ENCODE measurements around a stretch of chr10.

DNA sequence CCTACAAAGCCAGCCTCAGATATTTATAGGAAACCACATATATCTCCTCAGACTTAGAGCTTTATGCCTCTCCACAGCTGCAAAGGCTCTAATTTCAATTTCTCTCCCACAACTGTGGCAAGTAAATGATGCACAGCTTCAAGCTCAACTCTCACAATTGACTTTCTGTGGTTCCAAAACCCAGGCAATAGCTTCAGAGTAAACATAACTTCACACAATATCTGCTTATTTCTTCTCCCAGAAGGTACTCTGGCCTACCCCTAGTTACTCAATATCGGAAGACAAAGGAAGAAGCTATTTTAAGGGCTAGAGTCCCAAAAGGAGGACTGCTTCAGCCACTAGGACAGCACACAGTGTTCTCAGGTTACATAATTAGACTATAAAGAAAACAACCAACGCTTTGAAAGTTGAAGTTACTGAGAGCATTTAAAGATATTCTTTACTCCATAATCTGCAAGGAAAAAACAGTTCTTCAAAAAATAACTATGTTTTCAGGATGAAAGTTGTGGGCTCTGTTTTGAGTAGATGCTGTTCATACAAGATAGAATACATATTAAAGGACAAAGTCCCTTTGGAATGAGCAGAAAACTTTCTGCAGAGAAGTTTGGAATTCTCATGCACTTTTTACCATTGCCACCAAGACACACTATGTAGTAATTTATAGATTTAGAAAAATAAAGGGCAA is 81.9 kb downstream of the NT5C2 start:
- PRO-cap = no peak
- RRBS = no CpG with 5 or more reads among the region's 2 CpGs

DNA sequence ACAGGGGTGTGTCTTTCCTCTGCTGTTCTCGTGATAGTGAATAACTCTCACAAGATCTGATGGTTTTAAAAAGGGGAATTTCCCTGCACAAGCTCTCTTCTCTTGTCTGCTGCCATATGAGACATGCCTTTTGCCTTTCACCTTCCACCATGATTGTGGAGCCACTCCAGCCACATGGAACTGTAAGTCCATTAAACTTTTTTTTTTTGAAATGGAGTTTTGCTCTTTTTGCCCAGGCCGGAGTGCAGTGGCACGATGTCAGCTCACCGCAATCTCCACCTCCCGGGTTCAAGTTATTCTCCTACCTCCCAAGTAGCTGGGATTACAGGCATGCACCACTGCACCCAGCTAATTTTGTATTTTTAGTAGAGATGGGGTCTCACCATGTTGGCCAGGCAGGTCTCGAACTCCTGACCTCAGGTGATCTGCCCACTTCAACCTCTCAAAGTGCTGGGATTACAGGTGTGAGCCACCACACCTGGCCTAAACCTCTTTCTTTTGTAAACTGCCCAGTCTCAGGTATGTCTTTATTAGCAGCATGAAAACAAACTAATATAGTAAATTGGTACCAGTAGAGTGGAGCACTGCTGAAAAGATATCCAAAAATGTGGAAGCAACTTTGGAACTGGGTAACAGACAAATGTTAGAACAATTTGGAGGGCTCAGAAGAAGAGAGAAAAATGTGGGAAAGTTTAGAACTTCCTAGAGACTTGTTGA is 59.8 kb downstream of the NT5C2 start:
- PRO-cap = no peak
- RRBS = no CpG with 5 or more reads among the region's 6 CpGs

GRCh38 chr10:103192399-103192776 is 684 bp downstream of the NT5C2 start:
- PRO-cap = bidirectional peak, plus-strand start at chr10:103192628, minus-strand start at chr10:103192716
- RRBS = 0% methylated on average over 1 of the region's 24 CpGs

DNA sequence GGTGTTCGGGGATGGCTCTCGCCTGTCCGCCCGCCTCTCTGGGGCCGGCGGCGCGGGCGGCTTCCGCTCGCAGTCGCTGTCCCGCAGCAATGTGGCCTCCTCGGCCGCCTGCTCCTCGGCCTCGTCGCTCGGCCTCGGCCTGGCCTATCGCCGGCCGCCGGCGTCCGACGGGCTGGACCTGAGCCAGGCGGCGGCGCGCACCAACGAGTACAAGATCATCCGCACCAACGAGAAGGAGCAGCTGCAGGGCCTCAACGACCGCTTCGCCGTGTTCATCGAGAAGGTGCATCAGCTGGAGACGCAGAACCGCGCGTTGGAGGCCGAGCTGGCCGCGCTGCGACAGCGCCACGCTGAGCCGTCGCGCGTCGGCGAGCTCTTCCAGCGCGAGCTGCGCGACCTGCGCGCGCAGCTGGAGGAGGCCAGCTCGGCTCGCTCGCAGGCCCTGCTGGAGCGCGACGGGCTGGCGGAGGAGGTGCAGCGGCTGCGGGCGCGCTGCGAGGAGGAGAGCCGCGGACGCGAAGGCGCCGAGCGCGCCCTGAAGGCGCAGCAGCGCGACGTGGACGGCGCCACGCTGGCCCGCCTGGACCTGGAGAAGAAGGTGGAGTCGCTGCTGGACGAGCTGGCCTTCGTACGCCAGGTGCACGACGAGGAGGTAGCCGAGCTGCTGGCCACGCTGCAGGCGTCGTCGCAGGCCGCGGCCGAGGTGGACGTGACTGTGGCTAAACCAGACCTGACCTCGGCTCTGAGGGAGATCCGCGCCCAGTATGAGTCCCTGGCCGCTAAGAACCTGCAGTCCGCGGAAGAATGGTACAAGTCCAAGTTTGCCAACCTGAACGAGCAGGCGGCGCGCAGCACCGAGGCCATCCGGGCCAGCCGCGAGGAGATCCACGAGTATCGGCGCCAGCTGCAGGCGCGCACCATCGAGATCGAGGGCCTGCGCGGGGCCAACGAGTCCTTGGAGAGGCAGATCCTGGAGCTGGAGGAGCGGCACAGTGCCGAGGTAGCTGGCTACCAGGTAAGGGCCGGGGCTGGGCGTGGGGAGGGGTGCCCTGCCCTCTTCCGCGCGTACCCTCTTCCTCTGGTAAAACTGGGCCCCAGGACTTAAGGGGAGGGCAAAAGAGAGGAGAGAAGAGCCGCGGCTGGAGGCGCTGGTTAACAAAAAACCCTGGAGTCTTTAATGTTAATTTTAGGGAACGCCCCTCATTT is 727 bp downstream of the INA start:
- PRO-cap = no peak
- RRBS = 2% methylated on average over 10 of the region's 140 CpGs

GRCh38 chr10:103395590-103396345 is 507 bp downstream of the ATP5MK start:
- PRO-cap = no peak
- RRBS = 4% methylated on average over 7 of the region's 33 CpGs

GRCh38 chr10:103445277-103445784 is 6.8 kb downstream of the CALHM2 start:
- PRO-cap = no peak
- RRBS = no CpG with 5 or more reads among the region's 10 CpGs

GRCh38 chr10:103600002-103600598 is 106.6 kb downstream of the NEURL1 start:
- PRO-cap = no peak
- RRBS = no CpG with 5 or more reads among the region's 12 CpGs

GRCh38 chr10:103660306-103661289 is 167.1 kb downstream of the NEURL1 start:
- PRO-cap = unidirectional peak, plus-strand start at chr10:103660526; bidirectional peak, plus-strand start at chr10:103660954, minus-strand start at chr10:103660863
- RRBS = 11% methylated on average over 8 of the region's 52 CpGs

DNA sequence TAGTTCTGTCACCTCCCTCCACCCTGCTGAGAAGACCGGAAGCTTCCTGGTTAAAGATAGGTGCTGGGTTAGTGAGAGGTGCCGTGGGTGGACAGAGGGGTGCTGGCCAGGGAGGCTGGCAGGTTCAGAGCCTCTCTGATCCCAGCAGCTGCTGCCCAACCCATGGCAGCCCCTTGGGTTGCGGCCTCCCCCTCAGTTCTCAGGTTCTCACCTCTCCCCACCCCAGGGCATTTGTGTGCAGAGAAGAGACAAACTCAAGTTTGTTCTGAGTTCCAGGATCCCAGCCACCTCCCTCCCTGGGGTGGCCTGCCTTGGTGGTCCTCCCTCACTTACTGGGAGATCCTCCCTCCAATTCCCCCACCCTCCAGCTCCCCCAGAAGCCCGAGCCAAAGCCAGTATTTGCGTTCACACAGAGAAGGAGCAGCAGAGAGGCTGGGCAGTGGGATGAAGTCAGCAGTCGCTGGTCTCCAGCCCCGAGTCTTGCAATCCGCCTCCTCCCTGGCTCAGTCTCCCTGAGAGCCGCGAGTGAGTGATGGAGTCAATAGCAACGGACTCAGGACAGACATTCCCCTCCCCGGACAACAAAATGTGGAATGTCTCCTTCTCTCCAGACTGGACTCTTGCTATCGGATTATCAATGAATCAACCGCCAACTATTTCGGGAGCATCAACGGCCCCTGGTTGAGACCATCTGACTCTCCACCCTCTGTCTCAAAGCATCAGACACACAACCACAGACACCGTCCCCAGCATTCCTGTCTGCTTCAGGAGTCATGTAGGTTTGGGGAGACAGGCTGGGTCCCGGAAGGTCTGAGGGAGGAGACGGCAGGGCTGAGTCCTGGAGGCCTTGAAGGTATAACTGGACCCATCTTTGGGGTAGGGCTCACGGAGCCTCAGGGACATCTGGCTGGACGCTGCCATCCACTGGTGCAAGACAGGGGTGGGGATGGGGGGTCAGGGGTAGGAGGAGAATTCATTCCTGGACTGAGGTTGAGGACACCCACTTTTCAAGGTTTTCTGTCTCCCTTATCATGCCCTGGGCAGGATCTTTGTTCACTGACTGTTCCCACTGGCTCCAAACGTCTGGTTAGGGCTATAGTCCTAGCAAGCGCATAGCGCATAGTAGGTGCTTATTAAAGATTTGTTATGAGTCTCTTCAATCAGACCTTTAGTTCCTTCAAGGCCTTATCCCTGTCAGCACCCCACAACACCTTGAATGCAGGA is 178.4 kb downstream of the SH3PXD2A start:
- PRO-cap = unidirectional peak, plus-strand start at position 426 of the sequence
- RRBS = no CpG with 5 or more reads among the region's 24 CpGs

- PRO-cap = no peak
- RRBS = no CpG with 5 or more reads among the region's 3 CpGs
Observed at GRCh38 chr10:103701595-103702584, 153.5 kb downstream of the SH3PXD2A start.

- PRO-cap = no peak
- RRBS = no CpG with 5 or more reads among the region's 4 CpGs
Observed at GRCh38 chr10:103713442-103713948, 141.9 kb downstream of the SH3PXD2A start.

DNA sequence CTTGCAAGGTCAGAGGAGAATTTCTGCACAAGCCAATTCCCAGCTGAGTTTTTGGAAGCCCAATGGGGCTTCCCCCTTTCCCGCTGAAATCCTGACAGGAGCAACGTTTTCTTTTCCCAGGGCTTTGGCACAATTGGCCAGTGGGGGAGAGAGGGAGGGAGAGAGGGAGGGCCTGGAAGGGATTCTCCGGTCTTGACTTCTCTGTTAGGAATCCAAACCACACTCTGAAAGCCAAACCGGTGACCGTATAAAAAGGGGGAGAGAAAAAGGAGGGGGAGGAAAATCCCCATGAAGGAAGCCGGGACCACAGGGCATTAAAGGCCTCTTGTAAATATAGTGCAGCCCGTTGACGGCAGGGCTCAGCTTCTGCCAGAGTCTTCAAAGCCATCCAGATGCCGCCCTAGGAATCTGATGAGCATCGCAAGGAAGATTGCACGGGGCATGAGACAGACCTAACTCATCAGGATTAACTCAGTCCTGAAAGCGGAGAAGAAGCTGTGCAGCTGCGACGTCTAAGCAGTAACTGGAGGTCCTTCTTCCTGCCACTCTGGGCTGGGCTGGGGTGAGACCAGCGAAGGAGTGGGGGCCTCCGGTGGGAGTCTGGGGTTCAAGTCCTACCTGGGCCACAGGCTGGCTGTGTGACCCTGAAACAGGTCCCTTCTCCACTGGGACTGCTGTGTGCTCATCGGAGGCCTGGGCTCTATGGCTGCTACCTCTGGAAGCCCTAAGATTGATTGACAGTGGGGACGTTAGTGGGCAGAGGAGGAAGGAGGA is 115.9 kb downstream of the SH3PXD2A start:
- PRO-cap = no peak
- RRBS = 42% methylated on average over 2 of the region's 18 CpGs

GRCh38 chr10:103763769-103764147 is 91.6 kb downstream of the SH3PXD2A start:
- PRO-cap = no peak
- RRBS = no CpG with 5 or more reads among the region's 5 CpGs

DNA sequence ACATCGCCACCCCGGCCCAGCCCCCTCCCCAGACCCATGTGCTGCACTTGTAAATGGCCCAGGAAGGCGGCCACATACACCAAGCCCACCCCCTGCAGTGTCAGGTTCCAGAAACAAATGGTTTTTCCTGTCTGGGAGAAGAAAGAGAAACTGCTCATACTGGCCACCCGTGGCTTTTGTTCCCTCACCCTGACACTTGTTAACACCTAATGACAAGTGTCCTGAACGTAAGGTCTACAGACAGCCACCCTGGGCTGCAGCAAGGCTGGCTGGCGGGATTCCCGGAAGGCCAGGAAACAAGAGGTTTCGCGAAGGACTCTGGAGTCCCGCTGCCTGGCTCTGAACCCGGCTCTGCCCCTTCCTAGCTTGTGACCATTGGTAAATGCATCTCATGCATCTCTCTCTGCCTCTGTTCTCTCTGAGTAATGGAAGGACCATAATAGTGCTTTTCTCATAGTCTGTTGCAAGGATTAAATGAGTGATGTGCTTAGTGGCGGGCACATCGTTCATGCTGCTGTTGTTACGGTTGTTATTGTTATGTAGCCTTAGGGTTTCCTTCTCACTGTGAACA is 15.0 kb downstream of the SH3PXD2A start:
- PRO-cap = no peak
- RRBS = 58% methylated on average over 5 of the region's 14 CpGs

DNA sequence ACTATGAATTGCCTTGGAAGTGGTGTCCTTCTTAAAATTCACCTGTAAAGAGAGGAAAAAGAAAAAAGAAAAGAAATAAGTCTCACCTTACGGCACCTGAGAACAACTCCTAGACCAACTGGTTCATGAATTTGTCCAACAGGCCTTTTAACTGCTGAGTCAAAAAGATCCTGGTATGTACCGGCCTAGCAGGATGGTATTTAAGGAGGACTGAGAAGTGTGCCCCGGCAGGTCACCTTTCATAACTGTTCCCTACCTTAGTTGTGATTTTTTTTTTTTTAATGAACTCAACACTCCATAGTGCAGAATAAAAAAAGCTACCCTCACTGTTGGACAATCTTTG is 25.8 kb downstream of the STN1 start:
- PRO-cap = no peak
- RRBS = no CpG with 5 or more reads among the region's 3 CpGs

GRCh38 chr10:103893854-103894240 is 24.1 kb downstream of the STN1 start:
- PRO-cap = no peak
- RRBS = no CpG with 5 or more reads among the region's 2 CpGs

GRCh38 chr10:103901355-103901698 is 16.7 kb downstream of the STN1 start:
- PRO-cap = no peak
- RRBS = no CpG with 5 or more reads among the region's 5 CpGs

DNA sequence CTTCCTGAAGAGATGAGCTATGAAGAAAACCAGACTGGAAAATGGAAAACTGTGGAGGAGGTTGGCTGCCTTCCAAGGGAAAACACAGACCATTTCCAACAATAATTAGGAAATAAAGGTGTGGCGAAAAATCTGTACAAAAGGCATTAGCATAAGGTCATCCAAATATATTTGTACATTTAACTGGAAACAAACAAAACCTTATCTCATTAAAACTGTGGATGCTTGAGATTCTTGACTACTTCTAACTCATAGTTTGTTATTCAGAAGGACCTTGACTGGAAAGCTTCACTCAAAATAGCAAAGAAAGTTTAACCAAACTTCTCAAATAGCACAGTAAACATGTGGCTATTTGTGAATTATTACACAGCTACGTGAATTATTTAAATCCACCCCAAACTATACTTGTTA is 1.6 kb downstream of the STN1 start:
- PRO-cap = no peak
- RRBS = no CpG with 5 or more reads among the region's 2 CpGs

- PRO-cap = no peak
- RRBS = no CpG with 5 or more reads among the region's 6 CpGs
Observed at GRCh38 chr10:104001153-104001751, 34.3 kb downstream of the SLK start.

- PRO-cap = no peak
- RRBS = no CpG with 5 or more reads among the region's 3 CpGs
Observed at GRCh38 chr10:104246941-104247472, 7.7 kb upstream of the GSTO1 start.

All from kidney (tissue), 2 donors.